ENCODE data around the genes KANK2 and ELAVL3.

DNA sequence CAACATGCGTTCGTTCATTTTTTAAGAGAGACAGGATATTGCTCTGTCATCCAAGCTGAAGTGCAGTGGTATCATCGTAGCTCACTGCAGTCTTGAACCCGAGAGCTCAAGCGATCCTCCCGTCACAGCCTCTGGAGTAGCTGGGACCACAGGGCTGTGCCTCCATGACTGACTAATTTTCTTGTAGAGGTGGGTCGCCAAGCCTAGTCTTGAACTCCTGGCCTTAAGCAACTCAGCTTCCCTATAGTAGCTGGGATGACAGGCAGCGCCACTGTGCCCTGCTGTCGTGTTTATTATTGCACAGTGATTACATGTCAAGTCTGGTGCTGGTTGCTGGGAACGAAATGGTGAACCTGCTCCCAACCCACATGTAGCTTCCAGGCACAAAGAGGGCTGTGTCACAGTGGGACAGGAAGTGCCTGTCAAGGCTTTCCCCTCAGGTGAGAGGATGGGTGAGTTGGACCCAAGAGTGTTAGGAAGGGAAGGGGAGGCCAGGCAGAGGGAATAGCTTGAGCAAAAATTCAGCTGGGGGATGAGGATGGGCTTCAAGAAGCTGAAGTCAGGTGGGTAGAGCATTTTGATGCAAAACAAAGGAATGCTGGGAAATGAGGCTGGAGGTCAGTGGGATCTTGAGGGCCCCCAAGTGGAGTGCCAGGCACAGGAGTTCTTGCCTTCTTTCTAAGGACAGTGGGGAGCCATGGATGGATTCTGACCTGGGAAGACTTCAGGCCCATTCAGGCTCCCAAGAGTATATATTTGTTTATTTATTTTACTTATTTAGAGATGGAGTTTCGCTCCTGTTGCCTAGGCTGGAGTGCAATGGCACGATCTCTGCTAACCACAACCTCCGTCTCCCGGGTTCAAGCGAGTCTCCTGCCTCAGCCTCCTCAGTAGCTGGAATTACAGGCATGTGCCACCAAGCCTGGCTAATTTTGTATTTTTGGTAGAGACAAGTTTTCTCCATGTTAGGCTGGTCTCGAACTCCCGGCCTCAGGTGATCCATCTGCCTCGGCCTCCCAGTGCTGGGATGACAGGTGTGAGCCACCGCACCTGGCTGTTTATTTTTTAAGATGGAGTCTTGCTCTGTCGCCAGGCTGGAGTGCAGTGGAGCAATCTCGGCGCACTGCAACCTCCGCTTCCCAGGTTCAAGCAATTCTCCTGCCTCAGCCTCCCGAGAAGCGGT is 8.4 kb upstream of the QTRT1 start:
- RRBS = no CpG with 5 or more reads among the region's 25 CpGs

DNA sequence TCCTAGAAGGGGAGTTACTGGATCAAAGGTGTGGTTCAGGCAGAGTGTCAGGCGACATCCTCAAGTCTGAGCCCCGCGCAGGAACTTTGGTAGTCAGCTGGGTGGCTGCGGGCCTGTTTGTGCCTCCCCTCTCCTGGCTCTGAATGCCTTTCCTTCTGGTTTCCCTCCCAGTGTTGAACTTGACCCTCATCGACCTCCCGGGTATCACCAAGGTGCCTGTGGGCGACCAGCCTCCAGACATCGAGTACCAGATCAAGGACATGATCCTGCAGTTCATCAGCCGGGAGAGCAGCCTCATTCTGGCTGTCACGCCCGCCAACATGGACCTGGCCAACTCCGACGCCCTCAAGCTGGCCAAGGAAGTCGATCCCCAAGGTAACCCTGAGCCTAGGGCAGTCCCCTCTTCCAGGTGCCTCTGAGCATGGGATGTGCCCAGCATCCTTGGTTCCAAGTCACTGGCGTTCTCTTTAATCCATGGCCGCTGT is 57.7 kb downstream of the DNM2 start:
- RRBS = 93% methylated on average over 3 of the region's 16 CpGs

DNA sequence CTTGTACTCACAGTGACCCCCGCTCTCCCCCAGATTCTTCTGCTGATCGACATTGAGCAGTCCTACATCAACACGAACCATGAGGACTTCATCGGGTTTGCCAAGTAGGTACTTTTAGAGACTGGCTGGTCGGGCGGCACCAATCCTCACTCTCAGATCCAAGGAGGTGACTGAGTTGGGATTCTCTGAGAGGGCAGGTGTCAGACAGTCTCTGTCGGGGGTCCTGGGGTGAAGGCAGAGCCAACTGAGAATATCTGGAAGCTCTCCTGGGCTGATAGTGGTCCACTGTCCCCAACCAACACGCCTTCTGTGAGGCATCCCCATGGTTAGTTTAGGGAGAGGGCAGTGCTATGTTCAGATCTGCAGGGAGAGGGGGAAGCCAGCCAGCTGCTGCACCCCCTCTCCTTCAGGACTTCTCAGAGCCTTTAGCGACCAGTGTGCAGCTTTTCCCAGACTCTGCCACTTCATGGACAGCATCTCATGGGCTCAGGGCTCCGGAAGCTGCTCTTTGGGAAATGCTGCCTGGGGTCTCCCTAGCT is 33.7 kb downstream of the TMED1 start:
- RRBS = no CpG with 5 or more reads among the region's 10 CpGs

DNA sequence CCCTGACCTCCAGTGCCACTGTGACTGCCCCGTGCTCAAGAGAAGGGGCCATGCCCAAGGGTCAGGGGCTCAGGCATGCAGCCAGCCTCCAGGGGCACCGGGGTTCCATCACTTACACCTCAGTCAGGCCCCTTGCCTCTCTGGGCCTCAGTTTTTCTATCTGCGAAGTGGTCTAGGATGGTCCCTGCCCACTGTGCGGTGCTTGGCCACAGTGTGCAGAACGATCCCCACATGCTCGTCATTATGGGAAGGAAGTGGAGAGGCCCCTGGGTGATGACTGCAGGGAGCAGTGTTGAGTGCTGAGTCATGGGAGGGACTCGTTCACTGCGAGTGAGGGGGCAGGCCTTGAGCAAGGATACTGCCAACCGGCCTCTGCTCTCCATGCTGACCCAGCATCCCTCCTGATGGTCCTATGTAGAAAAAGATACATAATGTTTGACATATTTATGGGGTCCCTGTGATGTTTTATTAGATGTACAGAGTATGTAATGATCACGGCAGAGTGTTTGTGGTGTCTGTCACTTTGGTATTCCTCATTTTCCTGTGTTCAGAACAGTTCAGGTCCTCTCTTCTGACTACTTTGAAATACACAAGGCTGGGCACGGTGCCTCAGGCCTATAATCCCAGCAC is 22.9 kb downstream of the TMED1 start:
- RRBS = no CpG with 5 or more reads among the region's 11 CpGs

GRCh38 chr19:10819477-10820514 is 16.2 kb downstream of the TMED1 start:
- RRBS = no CpG with 5 or more reads among the region's 31 CpGs

DNA sequence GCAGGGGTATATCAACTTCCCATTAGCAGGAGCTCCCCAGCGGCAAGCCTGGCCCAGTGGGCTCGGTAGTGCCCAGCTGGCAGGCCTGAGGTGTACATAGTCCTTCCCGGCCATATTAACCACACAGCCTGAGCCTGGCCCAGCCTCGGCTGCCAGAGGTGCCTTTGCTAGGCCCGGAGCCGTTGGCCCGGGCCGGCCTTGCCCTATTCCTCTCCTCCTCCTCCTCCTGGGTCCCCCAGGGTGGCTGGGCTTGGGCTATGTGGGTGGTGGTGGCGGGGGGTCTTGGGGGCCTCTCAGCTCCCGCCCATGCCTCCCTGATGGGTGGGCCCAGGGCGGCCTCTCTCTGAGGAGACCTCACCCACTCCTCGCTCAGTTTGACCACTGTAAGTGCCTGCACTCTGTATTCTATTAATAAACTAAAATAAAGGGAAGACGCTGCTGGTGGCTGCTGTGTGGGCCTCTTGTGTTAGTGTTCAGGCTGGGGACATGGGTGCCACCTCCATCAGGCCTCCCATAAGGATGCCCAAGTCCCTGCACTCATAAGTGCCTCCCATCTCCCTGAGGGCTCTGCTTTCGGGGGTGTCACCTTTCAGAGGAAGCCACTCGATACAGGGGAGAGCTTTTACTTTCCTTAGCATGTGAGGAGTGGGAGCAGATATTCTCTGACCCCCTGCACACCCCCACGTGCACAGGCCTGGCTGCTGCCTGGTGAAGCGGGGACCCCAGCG is 4.4 kb downstream of the TMED1 start:
- RRBS = 71% methylated on average over 3 of the region's 18 CpGs

DNA sequence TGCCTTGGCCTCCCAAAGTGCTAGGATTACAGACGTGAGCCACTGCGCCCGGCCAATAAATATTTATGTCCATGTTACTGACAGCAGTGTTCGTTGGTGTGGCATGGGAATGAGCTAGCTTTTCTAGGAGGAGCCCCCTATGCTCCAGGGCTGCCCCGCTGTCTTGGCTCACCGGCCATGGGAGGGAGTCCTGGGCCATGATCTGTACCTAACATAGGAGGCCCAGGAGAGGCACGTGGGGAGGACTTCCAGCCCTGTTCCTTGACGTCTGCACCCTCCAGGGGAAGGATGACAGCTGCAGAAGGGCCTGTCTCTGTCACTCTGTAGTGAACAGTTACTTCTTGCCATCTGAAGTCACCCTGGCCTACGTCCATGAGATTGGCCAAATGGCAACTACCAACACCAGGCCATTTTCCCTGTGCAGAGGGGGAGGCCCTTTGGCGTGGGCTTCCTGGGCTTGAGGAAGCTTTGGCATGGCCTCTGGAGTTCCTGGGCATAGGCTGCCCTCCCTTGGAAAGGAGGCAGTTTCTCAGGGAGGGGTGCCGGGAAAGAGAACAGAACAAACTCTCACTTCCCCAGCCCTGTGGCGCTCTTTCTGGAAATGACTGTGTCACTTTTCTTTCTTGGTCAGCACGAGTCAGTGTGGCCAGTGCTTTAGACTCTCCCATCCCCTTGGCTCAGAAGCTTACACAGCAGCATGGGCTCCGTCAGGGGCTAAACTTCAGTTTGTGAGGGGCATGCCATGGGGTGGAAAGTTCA is 5.1 kb downstream of the CARM1 start:
- RRBS = no CpG with 5 or more reads among the region's 14 CpGs

DNA sequence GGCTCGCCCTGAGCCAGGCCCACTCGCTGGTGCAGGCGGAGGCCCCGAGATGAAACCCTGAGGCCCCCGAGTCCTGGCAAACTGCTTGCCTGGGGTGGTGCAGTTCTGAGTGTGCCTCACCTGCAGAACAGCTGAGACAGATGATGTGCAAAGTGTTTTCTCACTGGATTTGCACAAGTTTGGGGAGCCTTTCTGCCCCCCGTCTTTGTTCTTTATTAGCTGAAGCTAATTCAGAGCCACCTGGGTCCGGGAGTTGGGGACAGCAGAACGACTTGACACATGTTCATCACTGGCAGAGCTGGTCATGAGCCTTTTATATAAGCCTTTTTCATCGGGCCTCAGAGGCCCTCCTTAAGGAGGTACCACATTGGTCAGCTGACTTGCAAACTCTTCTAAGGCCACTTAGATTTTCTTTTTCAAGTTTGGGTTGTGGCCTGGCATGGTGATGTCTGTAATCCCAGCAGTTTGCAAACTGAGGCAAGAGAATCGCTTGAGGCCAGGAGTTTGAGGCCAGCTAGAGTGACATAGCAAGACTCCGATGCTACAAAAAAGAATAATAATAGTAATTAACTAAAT is 1.1 kb downstream of the TIMM29 start:
- RRBS = no CpG with 5 or more reads among the region's 11 CpGs

DNA sequence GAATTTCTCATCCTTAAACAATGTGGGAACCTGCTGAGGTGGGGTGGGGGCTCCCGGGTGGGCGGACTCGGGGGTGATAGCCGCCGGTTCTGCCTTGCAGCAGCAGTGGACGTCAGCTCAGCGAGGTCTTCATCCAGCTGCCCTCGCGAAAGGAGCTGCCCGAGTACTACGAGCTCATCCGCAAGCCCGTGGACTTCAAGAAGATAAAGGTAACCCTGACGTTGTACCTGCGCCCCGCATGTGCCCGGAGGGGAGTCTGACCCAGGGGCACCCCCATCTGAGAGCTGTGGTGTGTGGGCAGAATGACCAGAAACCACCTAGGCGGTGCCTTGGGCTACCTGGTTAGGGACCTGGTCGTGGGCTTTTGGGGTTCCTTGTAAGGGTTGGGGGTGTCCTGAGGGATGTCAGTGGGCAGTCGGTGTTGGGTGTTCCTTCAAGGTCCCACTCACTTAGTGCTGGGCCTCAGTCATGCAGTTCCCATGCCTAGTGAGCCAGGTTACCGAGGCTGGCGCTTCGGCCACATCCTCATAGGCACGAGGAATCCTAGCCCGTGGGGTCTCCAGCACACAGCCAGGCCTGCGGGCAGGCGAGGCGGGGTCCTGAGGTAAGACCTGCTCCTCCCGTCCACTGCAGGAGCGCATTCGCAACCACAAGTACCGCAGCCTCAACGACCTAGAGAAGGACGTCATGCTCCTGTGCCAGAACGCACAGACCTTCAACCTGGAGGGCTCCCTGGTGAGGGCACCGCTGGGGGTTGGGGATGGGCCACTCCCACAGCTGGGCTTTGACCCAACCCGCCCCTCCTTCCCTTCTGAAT is 30.9 kb upstream of the LDLR start:
- RRBS = no CpG with 5 or more reads among the region's 37 CpGs

GRCh38 chr19:11090485-11091455 is 1.5 kb downstream of the LDLR start:
- RRBS = under 1% methylated on average over 18 of the region's 52 CpGs

DNA sequence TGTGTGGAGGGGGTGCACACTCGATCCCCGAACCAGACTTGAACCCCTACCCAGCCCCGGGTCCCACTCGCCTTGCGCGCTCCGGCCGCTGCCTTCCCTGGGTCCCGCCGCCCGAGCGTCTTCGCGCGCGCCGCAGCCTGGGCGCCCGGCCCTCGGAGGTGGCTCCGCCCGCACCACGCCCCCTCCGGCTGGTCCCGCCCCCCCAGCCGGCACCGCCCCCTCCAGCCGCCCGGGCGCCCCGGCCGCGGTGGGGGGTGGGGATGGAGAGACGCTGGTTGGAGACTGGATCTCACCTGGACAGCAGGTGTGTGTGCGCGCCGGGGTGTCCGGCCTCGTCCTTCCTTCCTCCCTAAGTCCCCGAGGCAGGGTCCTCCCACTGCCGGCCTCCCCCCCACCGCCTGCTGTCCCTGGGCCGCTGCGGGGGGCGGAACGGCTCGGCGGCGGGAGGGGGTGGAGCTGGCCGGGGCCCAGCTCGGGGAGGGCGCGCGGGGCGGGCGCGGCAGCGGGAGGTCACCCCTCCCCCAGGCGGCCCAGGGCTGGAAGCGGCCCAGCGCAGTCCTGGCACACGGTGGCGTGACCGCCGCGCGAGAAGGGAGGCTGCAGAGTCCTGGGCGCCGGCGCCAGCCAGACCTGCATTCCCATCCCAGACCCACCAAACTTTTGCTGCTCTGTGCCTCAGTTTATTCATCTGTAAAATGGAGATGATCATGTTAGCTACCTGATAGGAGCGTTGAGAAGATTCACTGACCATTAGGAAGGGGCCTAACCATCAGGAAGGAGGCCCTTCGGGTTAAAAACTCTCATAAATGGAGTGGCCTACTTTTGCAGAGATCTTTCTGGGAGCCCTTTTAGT is at the start of gene KANK2:
Gene KANK2 (minus strand): TSS at position 132 of the 853 bp plus-strand sequence.
- RRBS = 1% methylated on average over 36 of the region's 72 CpGs

DNA sequence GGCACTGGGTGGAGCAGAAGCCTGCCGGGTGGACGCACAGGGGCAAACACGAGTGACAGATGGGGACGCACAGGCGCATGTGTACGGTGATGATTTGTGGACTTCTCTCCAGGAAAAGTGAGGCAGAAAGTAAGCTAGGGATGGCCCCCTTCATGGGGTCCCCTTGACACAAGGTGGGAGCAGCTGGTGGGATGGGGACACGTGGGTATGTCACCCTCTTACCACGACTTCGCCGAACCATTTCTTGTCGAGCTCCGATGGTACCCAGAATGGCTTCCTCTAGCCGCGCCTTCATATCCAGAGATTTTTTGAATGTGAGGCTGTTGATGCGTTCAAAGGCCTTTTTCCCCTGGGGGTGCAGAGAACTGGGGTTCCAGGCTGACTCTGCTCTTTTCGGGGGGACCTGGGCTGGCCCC is 18.2 kb upstream of the KANK2 start:
- RRBS = no CpG with 5 or more reads among the region's 16 CpGs

GRCh38 chr19:11251649-11252339 is 10.5 kb downstream of the DOCK6 start:
- RRBS = 28% methylated on average over 3 of the region's 11 CpGs

GRCh38 chr19:11480530-11481432 is at the start of gene ELAVL3:
Gene ELAVL3 (minus strand): TSS chr19:11481046.
- RRBS = 6% methylated on average over 48 of the region's 94 CpGs

DNA sequence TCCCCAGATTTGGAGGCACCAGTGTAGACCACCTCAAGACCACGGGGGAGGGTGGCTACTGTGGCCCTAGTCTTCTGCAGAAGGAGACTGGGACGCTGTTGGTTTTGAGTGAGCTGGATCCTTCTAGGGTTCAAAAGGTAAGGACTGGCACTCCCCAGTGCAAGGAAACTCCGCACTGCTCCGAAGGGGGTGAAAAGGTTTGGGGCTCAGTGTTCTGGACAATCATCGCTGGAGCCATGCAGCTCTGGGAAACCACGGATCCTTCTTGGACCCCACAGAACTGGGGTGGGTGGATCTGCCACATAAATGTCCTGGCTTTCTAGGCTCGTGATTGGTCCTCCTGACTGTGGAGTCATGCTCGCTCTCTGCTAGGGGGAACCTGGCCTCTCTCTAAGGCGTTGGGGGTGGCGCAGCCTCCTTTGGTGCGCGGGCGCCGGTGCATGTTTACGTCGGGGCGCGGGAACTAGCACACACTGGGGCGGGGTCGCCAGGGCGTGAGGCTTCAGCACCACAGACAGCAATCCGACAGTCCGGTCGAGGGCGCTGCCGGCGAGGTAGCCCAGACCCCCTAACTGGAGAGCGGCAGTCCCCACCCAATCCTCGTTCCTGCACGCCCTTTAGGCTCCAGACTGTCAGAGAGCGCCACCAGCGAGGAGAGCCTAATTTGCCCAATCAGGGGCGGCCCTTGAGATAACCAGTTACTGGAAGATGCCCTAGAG is 777 bp upstream of the ELAVL3 start:
- RRBS = 0% methylated on average over 2 of the region's 33 CpGs

- RRBS = no CpG with 5 or more reads among the region's 8 CpGs
Observed at GRCh38 chr19:11583900-11584420, 6.5 kb upstream of the ACP5 start.

DNA sequence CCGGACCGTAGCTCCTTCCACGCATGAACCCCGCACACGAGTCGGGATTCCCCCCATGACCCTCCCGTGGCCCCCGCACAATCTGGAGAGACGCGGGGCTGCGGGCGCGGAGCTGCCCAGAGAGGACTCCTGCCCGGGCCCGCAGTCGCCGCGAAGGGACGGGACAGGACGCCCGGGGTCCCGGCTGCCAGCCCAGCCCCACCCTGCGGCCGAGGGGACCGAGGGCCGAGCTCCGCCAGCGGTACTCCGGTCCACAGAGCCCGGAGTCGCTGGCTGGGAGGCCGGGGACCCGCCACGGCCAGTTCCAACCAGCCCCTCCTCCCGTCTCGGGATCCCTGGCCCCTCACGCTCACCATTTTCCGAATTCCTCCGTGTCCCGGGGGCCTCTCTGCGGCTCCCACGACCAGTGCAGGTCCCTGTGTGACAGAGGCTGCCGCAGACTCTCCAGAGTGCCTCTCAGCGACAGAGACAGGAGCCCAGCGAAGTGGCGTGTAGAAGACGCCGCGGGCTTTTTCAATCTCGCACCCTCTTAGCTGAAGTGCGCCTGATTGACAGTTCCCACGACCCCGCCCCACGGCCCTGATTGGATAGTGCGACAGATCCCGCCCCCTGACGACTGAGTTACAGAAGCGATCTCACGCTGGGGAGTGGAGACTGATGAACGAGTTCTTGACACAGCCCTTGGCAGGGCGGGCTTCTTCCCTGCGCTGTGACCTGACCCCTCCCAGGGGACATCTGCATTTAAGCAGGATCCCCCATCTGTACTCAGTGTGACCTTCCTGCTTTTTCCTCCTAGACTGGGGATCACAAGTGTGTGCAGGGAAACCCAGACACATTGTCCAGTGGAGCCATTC is 44.1 kb downstream of the ZNF823 start:
- RRBS = under 1% methylated on average over 12 of the region's 62 CpGs

GRCh38 chr19:11925765-11926094 is 823 bp downstream of the ZNF700 start:
- RRBS = no CpG with 5 or more reads among the region's 5 CpGs

- RRBS = no CpG with 5 or more reads among the region's 5 CpGs
Observed at GRCh38 chr19:12133112-12133658, 7.0 kb downstream of the ZNF20 start.

DNA sequence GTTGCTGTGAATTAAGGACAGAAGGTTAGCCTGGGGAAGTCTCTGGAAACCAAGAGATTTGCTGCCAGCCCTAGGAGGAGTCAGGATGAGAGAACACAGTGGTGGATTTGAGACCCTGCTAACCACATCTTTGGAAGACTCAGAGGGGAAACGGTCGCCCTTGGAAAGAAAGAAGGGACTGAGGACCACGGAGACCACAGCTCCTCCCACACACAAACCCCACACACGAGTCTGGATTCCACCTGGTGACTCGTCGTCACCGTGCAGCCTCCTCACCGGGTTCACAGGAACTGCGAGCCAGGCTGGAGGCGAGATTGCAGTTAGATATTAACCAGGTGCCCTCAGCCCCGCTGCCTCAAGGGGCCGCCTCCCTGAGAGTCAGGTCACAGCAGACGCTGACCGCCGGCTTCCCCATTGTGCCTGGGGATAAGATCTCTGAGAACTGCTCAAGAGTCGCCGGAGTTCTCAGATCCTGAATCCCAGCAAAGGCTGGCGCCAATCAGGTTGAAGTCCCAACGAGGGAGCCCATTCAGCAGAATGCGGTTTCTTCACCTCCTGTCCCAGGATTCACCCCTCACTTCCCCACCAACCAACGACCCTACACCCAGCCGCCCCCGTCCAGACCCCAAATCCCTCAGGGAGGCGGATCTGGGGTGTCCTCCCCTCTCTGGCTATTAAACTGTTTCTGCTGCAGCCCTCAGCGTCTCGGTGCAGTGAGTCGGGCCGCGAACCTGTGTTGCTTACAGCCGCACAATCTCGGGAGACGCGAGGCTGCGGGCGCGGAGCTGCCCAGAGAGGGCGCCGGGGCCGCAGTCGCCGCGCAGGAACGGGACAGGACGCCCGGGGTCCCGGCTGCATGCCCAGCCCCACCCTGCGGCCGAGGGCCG is 780 bp downstream of the ZNF799 start:
- RRBS = no CpG with 5 or more reads among the region's 49 CpGs